ENCODE measurements around the genes REP15, MRPS35 and AMN1.

DNA sequence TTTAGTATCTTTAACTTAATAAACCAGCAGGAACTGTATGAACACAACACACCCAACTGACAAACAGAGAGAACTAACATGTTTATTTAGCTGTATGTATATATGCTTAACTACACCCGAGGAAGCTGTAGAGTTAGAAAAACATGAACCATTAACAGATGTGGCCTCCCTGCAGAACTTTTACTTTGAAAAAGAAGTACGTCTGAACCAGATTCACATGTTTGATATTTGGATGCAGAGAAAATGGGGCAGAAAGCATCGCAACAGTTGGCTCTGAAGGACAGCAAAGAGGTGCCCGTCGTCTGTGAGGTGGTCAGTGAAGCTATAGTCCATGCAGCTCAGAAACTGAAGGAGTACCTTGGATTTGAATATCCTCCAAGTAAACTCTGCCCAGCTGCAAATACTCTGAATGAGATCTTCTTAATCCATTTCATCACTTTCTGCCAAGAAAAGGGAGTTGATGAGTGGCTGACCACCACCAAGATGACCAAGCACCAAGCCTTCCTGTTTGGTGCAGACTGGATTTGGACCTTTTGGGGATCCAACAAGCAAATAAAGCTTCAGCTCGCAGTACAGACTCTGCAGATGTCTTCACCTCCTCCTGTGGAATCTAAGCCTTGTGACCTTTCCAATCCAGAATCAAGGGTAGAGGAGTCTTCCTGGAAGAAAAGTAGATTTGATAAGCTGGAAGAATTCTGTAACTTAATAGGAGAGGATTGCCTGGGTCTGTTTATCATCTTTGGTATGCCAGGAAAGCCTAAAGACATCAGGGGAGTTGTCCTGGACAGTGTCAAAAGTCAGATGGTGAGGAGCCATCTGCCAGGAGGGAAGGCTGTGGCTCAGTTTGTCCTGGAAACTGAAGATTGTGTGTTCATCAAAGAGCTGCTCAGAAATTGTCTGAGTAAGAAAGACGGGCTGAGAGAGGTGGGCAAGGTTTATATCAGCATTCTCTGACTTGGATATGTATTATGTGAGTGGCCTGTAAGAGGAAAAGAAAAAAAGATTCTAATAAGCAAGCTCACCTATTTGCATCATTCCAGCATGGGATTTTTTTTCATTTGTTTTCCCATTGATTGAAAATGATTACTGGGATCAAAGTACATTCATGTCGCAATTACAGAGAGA, at the start of gene REP15:
Gene REP15 (plus strand): TSS at position 128 of the 1,125 bp plus-strand sequence.
- RRBS: no CpG with 5 or more reads among the region's 8 CpGs

- RRBS: 1% methylated on average over 27 of the region's 41 CpGs
Observed at GRCh38 chr12:27710620-27711227, at the start of gene MRPS35. Gene MRPS35 (plus strand): TSS chr12:27710832.

DNA sequence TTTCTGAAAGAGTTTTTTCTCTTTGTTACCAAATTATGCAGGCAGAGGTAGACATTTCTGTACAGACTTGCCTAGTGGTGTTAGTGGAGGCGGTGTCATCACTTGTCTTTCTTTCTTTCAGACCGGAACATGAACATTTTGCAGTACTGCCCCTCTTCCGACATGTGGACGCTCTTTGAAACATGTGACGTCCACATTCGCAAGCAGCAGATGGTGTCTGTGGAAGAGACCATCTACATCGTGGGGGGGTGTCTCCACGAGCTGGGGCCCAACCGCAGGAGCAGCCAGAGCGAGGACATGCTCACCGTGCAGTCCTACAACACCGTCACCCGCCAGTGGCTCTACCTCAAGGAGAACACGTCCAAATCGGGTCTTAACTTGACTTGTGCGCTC, 17.6 kb upstream of the MANSC4 start:
- RRBS: no CpG with 5 or more reads among the region's 16 CpGs

GRCh38 chr12:27975165-27976169, 2.9 kb upstream of the PTHLH start:
- RRBS: 11% methylated on average over 23 of the region's 67 CpGs

DNA sequence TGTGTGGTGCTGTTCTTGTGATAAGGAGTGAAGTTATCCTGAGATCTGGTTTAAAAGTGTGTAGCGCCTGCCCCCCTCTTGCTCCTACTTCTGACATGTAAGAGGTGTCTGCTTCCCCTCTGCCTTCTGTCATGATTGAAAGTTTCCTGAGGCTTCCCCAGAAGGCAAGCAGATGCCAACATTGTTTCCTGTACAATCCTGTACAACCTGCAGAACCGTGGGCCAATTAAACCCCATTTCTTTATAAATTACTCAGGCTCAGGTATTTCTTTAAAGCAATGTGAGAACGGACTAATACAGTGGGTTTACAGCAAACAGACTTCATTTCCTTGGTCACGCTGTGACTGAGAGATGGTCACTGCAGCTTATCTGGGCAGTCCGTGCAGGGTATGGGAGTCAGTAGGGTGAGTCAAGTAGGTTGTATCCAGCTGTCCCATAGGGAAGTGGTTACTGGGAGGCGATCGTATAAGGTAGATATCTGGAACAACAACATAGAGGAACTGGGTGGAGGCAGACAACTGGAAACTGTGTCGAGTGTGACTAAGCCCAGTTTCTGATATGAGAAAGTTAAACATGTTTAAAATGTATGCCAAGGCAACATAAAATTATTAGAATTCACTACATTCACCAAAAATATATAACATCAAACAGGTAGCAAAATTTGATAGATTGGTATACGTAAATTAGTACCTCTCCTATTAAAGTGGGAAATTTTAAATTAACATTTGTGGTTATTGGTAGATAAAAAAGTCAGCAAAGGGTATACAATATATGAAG, 52.8 kb downstream of the CCDC91 start:
- RRBS: no CpG with 5 or more reads among the region's 9 CpGs

GRCh38 chr12:28450082-28450638, 259.9 kb downstream of the CCDC91 start:
- RRBS: no CpG with 5 or more reads among the region's 2 CpGs

DNA sequence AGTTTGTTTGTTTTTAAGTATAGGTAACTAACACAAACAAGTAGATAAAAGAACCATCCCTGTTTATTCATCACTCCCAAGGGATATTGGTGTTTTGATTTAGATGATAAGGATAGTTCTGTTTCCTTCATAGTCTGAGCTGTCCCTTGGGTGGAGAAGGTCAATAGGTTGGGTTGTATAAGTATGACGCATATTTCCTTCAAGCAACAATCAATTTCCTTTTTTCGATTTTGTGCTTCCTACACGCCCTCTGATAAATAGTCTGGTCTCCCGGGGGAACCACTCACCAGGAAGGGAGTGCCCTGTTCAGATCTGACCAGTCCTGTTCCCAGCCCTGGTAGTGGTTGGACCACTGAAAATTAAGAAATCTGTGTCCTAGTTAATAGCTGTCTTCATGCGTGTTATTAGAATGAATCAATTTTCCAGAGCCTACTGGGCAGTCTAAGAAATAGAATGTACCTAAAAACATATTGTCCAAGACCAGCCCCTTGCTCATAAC, 378.7 kb upstream of the FAR2 start:
- RRBS: no CpG with 5 or more reads among the region's 5 CpGs

DNA sequence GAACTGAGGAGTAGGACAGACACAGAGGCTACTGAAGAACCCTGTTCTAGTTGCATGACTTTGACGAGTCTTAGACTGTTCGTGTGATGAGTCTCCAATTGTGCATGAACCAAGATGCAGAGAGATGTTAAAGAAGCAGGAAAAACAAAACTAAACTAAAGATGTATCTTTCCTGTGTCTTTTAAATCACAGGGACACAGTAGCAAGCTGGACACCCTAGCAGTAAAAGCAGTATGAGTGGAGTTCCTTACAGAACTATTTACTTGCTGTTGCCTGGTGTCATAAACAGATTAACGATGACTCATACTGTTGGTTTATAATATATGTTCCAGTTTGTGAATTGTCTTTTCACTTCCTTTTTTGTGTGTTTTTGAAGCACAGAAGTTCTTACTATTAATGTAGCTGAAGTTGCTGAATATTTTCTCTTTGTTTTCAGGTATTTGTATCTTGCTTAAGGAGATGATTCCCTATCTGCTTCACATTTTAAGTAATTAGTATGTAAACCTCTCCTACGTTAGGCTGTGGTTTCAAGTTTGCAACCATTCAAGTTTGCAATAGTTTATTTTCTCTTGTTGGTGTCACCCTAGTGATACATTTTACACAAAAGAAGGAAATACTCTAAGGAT, 15.7 kb downstream of the FAR2 start:
- RRBS: no CpG with 5 or more reads among the region's 4 CpGs

- RRBS: no CpG with 5 or more reads among the region's 5 CpGs
Observed at GRCh38 chr12:29170728-29171046, 21.6 kb downstream of the FAR2 start.

GRCh38 chr12:29230175-29230781, 81.2 kb downstream of the FAR2 start:
- RRBS: no CpG with 5 or more reads among the region's 2 CpGs

DNA sequence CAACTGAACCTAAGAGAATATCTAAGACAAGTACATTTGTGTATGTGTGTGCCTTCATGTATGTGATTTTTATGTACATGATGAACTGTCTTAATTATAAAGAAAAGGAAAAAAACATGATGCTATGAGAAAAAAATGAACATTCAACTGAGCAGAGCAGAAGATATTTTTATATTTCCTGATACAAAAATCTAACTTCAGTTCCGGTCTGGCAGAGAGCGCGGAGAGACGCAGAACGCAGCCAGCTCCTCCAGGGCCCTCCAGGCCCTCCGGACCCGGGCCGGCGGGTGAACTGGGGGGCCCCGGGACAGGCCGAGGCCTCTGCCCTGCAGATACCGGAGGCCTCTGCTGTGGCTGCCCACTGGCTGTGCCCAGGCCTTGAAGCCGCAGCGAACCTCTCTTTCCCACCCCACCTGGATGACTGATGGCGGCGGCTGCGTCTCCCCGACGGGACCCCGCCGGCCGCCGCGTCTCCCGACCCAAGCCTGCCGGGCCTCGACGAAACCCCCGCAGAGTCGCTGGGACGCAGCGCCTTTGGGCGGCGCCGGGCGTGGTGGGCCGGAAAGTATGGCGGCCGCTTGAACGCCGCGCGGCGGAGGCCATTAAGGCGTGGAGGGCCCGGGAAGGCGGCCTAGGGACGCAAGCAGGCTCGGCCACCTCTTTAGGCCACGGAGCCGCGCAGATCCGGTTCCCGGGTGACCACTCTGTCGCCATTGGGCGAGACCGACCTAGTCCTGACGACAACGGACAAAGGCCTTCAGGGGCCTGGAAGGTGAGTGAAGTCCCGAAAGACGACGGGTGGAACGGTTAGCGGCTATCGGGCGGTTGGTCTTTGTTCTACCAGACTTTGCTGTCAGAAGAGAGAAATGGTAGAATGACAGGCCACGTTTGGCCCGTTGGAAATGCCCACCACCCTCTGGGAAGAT, 8.4 kb upstream of the ERGIC2 start:
- RRBS: 92% methylated on average over 5 of the region's 68 CpGs

GRCh38 chr12:29437348-29438004, 56.5 kb upstream of the ERGIC2 start:
- RRBS: no CpG with 5 or more reads among the region's 1 CpG

GRCh38 chr12:30631531-30632153, 64.0 kb downstream of the IPO8 start:
- RRBS: no CpG with 5 or more reads among the region's 9 CpGs

- RRBS: no CpG with 5 or more reads among the region's 7 CpGs
Observed at GRCh38 chr12:30636731-30637499, 58.8 kb downstream of the IPO8 start.

GRCh38 chr12:31163179-31163884, 89.7 kb downstream of the DDX11 start:
- RRBS: no CpG with 5 or more reads among the region's 28 CpGs

GRCh38 chr12:31442662-31442982, 116.7 kb upstream of the SINHCAF start:
- RRBS: no CpG with 5 or more reads among the region's 1 CpG

DNA sequence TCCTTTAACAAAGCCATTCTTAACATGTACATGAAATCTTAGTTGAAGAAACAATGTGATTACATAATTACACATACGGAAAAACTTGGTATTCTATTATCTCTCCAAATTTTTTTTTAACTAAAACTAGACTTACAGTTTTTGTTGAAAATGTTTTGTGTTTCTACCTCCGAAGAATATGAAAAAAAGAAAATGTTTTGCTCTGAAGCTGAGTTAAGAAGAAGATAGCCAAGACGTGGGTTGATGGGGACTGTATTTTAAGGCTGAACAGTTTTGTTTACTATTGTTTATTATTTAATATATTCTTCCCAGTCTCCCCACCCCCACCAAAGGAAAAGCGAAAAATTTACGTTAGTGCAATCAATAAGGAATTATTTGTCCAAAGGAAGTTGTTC, 1.7 kb downstream of the DENND5B start:
- RRBS: no CpG with 5 or more reads among the region's 5 CpGs

GRCh38 chr12:31728641-31729654, at the start of gene AMN1:
Gene AMN1 (minus strand): TSS chr12:31729021.
- RRBS: no CpG with 5 or more reads among the region's 76 CpGs

- RRBS: no CpG with 5 or more reads among the region's 5 CpGs
Observed at GRCh38 chr12:31835134-31835738, 43.1 kb upstream of the H3-5 start.

GRCh38 chr12:32138509-32139428, 32.1 kb downstream of the BICD1 start:
- RRBS: no CpG with 5 or more reads among the region's 4 CpGs